Placental epithelial cell (primary cell): ENCODE data around the gene COG4.

- CAGE, long polyA plus RNA, result no peak
These were observed 3.5 kb downstream of the NFAT5 start for GRCh38 chr16:69569247-69569716.

- CAGE, long polyA plus RNA, result no peak
These were observed 79.5 kb downstream of the NQO1 start for GRCh38 chr16:69646764-69647454.

DNA sequence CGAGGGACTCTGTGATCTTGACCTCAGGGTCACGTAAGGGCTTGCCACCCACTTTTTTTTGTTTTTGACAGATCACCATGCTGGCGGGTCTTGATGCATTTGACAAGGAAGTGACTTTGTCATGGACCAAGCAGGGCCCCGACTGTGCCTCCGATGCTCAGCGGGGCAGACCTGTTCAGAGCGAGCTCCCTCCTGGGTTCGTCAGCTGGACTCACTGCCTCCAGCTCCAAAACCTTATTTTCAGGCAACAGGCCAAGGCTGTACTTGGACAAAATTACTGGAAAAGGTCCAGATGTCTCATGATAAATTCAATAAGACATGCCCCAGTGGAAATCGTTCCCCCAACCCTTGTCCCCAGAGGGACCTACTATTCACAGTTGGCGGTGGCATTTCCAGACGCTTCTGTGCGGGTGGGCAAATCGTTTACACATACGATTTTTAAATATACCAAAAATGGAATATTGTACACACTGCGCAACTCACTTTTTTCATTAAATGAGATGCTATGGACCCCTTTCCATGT lies 8.9 kb upstream of the CLEC18A start:
- CAGE, long polyA plus RNA, result no peak

DNA sequence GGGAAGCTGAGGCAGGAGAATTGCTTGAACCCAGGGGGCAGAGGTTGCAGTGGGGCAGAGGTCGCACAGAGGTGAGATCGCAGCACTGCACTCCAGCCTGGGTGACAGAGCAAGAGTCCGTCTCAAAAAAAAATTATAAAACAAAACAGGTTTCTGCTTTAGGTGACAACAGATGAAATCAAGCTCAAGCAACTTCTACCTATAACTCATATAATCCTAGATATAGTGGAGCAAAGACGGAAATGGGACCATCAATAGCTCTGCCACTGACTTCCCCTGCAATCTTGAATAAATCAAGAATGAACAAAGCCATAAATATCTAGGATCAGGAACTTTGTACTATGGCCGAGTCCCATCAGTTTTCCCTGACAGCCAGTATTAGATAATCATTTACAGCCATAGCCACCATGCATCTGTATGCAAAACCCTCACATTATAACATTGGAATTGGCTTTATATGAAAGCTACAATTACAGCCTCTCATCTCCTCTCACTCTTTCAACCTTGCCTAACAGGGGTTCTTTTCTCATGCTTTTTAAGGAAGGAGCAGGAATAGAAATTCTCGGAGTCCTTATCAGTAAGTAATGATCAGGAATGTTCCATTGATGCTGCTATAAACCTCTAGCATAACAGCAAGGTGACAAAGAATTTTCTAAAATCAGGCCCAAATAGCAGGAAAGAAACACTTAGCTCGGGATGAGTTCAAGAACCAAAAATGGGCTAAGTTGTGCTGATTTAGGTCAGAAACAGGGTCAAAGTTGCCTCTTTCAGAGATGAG lies 53.3 kb upstream of the PDPR start:
- CAGE, long polyA plus RNA, result no peak

DNA sequence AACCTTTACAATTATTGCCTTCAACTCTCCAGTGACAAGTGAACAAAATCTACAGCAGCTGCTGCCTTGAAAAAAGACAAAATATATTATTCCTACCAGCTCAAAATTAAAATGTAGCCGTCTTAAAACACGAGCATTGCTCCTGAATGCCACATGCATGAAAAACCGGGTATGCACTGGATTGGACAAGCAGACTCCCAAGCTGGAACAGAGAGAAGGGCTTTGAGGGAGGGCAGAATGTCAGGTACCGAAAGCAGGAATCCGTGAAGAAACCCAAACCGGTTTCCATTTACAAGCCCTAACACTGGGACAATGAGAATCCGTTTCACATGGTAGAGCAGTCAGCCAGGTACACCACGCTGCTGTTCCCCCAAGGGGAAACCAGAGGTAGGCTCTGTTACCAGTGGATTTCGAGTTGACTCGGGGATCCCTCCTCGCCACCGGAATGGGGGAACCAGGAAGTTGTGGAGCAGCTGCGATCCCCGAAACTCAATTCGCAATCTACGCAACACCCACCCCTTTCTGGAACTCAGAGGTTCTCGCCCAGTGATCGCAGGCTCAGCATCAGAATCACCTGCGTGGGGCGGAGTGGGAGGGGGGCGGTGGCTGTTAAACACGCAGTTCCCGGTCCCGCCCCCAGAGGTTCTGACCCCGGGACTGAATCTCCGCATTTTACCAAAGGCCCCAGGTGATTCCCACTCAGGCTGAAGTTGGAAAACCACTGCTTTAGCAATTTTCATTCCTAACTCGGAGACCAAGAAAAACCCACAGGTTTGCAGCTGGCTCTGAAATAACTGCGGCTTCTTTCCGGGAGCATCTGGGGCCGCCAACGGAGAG lies 49.3 kb upstream of the PDPR start:
- CAGE, long polyA plus RNA, result no peak

GRCh38 chr16:70198692-70199104 lies 25.1 kb downstream of the CLEC18C start:
- CAGE, long polyA plus RNA, result no peak

DNA sequence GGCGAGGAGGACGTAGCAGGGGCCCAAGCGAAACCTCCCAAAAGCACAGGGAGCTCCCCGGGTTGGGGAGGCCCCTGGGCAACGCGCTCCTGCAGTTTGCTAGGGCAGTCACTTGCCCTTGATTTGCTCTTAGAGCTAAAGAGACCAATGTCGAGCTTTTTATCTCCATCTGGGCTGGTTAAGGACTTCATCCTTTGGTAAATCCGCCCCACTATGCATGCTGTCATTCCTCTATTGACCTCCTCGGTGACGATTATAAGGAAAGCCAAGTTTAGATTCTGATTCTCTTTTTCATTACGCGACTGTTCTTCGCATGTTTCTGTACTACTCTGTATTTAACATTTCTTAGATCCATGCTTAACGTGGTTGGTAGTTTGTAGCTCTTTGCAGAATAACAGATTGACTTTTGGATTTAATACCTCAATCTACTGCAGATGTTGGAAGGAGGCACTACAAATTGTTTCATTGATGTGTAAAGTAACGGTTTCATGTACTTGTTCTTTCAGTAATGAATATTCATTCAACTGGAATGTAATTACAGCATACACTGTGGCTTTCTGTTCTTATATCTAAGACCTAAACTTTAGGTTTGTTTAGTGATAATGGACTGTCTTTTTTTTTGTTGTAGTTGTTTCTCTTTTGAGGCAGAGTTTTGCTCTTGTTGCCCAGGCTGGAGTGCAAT lies 505 bp downstream of the DDX19A start:
- CAGE, long polyA plus RNA, result no peak

- CAGE, long polyA plus RNA, result no peak
These were observed 25.7 kb downstream of the DDX19A start for GRCh38 chr16:70371897-70373296.

DNA sequence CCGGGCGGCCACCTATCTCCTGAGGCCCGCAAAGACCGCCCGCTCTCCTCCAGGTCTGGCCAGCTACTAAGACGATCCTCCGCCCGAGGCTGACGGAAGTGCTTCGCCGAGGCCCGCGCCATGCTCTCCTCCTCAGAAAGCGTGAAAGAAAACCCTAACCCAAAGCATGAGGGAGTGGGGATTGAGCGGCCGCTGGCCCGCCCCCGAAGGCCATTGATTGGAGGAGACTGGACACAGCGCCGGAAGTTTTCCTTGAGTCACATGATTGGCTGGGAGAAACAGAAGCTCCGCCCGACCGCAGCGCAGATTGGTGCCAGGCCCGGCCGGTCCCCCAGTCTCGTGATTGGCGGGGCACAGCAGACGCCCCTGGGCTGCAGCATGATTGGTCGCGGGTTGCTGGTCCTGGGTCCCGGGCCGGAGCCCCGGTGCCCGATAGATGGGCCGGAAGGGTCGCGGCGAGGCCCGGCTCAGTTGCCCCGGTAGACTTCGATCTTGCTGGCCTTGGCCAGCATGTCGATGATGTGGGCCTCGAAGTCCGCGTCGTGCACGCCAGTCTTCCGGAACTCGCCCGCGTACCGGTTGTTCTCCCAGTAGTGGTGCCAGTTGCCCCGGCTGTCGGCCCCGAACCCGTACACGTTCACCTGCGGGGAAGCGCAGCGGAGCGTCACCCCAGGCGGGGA lies 34.7 kb downstream of the DDX19A start:
- CAGE, long polyA plus RNA, result no peak

DNA sequence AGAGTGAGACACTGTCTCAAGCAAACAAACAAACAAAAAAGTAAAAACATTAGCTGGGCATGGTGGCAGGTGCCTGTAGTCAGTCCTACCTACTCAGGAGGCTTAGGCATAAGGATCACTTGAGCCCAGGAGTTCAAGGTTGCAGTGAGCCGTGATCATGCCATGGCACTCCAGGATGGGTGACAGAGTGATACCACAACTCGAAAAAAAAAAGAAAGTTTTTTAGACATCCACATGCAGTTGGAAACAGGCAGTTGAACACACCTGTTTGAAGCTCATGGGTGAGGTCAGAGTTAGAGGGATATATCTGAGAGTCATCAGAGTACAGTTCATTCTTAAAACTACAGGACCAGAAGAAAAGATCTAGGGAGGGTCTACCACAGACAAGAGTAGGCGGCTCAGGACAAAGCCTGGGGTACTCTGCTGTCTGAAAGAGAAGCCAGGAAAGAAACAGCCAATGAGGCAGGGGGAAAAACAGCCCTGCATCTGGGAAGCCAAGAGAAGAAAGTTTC lies 35.1 kb downstream of the ST3GAL2 start:
- CAGE, long polyA plus RNA, result no peak

DNA sequence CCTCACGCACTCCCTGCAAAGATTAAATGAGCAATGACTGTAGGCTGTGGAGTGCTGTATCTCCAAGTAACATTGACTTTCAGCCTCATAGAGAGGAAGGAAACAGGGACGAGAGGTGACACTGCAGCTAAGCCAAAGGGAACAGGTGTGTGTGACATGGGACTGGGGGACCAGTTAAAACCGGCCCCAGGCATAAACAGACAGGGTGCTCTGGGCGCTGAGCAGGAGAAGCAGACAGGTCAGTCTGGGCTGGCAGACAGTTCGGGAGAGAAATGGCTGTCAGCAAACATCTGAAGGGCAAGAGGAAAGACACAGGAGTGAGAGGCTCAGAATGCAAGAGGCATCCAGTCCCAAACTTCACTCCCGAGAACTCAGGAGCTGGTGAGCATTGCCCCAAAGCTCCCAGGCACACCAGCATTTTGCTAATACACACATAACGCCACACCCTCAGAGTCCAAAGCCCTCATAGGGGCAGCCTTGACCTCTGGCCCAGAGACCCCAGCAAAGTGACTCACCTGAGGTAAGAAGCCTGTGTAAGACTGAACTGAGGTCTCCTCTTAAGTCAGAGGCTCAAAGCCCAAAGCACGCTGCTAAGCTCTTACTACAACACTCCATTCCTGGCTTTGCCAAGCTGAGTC lies 16.6 kb downstream of the ST3GAL2 start:
- CAGE, long polyA plus RNA, result no peak

- CAGE, long polyA plus RNA, result no peak
These were observed 10.7 kb downstream of the ST3GAL2 start for GRCh38 chr16:70427905-70428809.

DNA sequence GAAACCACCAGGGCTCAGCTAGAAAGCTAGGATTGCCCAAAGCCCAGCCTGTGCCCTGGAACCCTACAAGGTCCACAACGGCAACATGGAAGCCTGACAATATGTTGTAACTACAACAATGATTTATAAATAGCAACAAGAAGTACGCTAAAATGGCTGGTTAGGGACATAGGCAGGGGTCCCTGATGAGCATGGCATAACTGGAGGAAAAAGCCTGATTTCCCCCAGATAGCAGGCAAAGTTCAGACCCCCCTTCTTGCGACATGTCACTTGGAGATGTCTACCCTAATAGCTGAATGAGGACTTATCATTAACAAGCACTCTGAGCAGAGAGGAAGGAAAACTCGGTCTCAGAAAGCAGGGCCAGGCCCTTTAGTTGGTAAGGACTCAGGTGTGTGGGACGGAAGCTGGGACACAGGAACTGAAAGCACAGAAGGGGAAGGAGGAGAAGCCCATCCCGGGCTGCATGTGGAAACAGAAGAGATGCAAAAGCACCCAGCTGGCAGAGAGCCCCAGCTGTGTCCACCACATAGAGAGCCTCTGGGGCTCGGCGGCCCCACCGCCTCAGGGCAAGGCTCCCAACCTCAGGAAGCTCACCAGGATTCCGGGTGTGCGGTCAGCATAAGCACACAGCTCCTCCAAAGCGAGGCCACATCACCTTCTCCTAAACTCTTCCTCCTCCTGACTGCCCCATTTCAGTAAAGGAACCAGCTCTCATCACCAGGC lies 6.3 kb downstream of the ST3GAL2 start:
- CAGE, long polyA plus RNA, result no peak

DNA sequence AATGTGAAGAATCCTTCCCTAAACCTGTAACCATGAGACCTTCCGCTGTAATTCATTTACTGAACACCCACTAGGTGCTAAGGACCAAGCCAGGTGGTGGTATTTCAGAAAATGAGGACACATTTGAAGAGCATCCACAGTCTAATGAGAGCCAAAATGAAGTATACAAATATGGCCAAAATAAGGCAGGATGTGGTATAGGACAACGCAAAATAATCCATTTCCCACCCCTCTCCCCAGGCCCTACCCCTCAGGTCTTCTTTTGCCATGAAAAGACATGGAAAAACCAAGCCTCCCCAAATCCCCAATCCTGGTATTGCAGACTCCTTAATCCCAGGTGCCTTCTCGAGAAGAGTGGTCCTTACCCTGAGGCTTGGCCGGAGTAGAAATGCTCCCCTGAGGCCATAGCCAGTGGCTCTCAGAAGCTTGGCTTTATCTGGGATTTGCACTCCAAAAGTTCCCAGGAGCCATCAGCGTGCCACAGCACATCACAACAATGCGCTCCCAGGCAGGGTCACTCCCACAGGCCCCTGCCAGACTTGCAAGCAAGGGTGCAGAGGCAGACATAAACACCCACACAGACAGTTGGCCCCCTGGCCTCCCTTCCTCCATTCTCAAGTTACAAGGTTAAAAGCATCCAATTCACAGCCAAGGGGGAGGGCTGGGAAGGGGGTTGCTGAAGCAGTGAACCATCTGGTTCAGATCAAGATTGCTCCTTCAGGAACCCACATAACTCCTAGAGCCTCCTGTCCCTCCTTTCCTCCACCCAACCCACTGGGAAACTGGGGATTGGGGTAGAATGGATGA lies 2.0 kb downstream of the ST3GAL2 start:
- CAGE, long polyA plus RNA, result no peak

DNA sequence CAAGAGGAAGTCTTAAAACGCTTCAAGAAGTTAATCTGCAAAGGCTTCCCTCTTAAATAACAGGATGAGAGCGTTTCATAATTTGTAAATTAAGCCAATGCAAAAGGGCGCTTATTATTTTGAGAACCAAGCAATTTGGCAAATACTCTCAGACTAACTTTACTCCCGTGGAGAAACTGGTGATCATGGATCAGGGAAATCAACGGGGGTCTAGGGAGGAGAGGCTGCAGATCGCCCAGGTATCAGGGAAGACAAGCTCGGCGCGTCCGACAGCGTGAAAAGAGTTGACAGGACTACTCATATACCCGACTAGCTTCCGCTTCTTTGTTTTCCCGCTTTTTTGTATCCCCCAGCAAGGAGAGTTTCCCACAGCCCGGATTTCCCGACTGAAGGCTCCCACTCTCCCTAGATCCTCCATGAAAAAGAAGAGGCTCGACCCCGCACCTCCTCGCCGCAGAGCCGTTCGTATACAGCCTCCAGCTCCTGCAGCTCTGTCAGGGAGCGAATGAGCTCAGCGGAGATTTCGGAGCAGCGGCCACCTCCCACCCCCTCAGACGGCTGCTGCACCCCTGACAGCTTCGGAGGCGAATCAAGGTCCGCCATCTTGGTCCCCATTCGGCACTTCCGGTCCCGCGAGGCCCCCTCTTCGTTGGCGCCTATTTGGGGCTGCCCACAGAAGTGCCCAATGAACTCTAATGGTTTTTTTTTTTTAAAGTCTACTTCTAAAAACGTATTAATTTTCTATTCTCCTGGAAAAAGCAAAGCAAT lies at the start of gene COG4:
COG4 (minus strand) TSS at position 626 of the 768 bp plus-strand sequence.
- CAGE, long polyA plus RNA, result no peak

DNA sequence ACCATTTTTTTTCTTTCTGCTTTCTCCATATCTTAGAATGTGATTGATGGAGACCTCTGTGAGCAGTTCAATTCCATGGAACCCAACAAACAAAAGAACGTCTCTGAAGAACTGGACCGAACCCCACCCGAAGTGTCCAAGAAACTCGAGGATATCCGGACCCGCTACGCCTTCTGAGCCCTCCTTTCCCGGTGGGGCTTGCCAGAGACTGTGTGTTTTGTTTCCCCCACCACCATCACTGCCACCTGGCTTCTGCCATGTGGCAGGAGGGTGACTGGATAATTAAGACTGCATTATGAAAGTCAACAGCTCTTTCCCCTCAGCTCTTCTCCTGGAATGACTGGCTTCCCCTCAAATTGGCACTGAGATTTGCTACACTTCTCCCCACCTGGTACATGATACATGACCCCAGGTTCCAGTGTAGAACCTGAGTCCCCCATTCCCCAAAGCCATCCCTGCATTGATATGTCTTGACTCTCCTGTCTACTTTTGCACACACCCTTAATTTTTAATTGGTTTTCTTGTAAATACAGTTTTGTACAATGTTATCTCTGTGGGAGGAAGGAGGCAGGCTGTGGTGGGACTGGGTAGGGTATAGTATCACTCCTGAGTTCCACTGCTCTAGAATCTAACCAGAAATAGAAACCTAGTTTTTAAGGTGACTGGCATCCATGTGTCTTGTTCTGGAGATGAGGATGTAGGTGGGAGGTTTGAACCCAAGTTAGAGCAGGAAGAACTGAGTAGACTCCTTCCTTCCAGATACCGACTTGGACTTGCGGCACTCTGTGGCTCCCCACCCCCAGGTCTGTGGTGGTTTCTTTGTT lies 48.2 kb downstream of the SF3B3 start:
- CAGE, long polyA plus RNA, result no peak

DNA sequence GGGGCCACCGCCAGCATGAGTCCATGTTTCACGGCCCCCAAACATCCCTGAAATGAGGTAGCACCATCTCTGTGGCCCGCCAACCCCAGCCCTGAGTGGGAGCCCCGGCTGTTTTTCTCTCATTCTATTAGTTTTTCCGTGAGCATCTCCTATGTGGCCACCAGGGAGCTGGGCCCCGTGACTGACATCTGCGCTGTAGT lies 43.5 kb upstream of the IL34 start:
- CAGE, long polyA plus RNA, result no peak

GRCh38 chr16:70621446-70621794 lies 24.9 kb upstream of the IL34 start:
- CAGE, long polyA plus RNA, result no peak

GRCh38 chr16:70653782-70654325 lies 7.5 kb downstream of the IL34 start:
- CAGE, long polyA plus RNA, result no peak

- CAGE, long polyA plus RNA, result no peak
These were observed 1.6 kb downstream of the MTSS2 start for GRCh38 chr16:70683973-70684919.